ENCODE measurements around the genes PRIMA1 and DICER1.

DNA sequence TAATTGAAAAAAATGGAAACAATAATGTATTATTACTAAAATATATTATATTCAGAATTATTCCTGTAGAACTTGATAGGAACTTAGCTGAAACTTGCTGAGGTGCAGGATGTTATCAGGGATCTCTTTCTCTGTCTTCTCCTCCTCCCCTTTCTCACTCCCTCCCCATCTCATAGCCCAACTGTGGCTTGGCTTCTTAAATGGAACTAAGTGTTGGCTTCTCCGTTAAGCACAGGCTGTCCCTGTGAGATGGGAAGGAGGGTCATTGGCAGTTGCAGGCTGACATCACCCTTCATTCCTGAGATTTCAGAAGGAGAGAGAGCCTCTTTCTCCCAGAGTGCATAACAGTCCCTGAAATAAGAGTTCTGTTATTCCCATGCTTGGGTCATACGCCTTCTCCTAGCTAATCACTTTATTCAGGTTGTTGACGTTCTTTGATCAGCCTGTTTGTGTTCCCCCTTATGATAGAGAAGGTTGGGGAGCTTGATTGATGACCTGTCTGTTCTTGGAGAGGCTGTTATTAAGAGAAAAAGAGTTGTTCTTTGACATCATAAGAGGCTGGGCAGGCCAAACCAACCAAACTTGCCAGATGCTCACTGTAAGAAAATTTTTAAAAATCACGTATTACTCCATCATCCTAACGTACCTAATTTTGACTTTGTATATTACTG, 162.1 kb downstream of the UNC79 start:
- PRO-cap, 6 experiments: no peak in any of the 6 experiments
- RAMPAGE, long total RNA, 2 experiments: no peak in any of the 2 experiments
- RRBS: no CpG with 5 or more reads among the region's 5 CpGs

DNA sequence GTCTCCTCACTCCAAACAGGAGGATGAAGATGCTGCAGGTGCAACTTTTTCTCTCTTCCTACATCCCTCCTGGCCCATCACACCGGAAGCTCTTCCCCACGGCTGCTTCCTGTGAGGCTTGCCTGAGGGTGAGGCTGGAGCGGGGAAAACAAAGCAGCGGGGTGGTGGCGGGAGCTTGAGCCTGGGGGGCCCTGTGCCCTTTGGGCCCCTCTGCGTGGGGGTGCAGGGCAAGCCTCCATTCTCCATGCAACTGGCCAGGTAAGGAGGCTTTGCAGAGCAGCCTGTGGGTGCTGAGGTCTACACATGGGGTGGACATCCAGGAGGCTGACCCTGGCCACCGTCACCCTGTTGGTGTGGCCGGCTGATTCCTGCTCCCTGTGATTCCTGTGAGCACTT, 70.7 kb downstream of the PRIMA1 start:
- PRO-cap, 6 experiments: peak in 1 of 6 experiments; most common minus-strand start position 113 of the sequence (in 1)
- RAMPAGE, long total RNA, 2 experiments: no peak in any of the 2 experiments
- RRBS: 44% methylated on average over 1 of the region's 8 CpGs

- PRO-cap, 6 experiments: peak in 6 of 6 experiments; most common plus-strand start chr14:93788596 (in 6); most common minus-strand start chr14:93788481 (in 5)
- RAMPAGE, long total RNA, 2 experiments: no peak in any of the 2 experiments
- RRBS: 1% methylated on average over 52 of the region's 118 CpGs
Measured at GRCh38 chr14:93788286-93789529, at the start of gene PRIMA1. TSS of gene PRIMA1 (minus strand) at chr14:93788485.

DNA sequence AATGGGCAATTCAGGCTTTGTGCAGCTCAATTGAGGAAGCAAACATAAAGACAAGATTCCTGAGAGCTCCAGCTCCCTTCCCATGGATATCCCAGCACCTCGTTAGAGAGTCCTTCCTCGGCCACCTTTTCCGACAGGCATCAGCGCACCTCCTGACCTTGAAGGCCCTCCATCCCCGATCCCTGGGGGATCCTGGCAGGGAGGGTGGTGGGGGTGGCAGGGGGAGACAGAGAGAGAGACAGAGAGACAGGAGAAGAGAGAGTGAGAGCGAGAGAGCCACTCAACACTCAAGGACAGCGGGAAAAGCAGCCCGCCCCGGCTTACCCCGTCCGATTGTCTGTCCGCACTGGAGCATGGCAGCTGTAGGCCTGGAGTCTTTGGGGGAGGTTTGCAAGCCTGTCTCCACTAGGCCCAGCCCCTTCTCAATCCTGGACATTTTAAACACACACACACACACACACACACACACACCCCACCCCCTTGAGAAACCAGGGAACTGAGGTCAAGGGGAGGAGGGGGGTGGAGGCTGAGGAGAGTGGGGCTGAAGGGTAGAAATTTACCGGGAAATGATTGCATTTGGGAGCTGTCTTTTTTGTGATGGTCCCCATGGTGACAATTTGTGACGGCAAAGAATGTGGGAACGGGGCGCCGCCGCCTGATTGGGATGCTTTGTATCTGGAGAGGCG, 410 bp upstream of the FAM181A start:
- PRO-cap, 6 experiments: peak in 1 of 6 experiments; most common minus-strand start position 101 of the sequence (in 1)
- RAMPAGE, long total RNA, 2 experiments: no peak in any of the 2 experiments
- RRBS: 88% methylated on average over 1 of the region's 19 CpGs

GRCh38 chr14:93968956-93969489, 7.3 kb downstream of the ASB2 start:
- PRO-cap, 6 experiments: no peak in any of the 6 experiments
- RAMPAGE, long total RNA, 2 experiments: no peak in any of the 2 experiments
- RRBS: no CpG with 5 or more reads among the region's 10 CpGs

- PRO-cap, 6 experiments: no peak in any of the 6 experiments
- RAMPAGE, long total RNA, 2 experiments: no peak in any of the 2 experiments
- RRBS: no CpG with 5 or more reads among the region's 9 CpGs
Measured at GRCh38 chr14:94066084-94066860, 14.7 kb downstream of the DDX24 start.

DNA sequence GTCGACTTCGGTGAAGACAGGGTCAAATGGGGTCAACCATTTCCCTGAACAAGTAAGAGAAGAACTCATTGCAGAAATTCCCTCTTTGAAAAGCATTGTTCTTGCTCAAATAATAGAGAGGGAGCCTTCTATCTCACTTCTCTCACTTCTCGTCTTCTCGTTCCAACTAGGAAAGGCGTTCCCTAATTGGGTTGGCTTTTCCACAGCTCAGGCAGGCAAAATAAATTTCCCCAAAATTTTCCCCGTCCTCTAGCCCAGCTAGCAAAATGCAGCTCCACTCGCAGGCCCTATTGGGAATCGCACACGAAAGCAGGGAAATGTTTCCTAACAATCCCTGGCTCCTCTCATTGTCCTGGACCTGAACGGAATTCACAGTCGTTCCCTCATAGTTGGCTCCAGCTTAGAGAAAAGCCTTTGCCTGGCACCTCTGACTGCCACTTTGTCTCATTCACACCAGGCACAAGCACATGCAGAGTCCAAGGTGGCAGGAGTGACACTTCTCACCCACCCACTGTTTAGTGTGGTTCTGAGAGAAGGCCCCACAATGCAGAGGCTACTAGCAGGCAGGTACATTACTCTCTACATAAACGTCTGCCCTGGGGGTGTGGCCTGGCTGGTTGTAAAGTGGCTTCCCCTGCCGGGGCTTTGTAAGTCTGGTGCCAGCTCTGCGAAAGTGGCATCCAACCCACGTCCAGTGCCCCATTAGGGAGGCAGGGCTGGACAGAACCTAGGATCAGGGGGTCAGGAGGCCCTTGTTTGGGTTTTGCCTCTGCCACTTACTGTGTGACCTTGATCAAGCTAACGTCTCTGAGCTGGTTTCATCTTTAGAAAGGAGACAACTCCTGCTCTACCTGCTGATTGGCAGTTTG, 4.3 kb downstream of the SERPINA10 start:
- PRO-cap, 6 experiments: no peak in any of the 6 experiments
- RAMPAGE, long total RNA, 2 experiments: no peak in any of the 2 experiments
- RRBS: no CpG with 5 or more reads among the region's 16 CpGs

DNA sequence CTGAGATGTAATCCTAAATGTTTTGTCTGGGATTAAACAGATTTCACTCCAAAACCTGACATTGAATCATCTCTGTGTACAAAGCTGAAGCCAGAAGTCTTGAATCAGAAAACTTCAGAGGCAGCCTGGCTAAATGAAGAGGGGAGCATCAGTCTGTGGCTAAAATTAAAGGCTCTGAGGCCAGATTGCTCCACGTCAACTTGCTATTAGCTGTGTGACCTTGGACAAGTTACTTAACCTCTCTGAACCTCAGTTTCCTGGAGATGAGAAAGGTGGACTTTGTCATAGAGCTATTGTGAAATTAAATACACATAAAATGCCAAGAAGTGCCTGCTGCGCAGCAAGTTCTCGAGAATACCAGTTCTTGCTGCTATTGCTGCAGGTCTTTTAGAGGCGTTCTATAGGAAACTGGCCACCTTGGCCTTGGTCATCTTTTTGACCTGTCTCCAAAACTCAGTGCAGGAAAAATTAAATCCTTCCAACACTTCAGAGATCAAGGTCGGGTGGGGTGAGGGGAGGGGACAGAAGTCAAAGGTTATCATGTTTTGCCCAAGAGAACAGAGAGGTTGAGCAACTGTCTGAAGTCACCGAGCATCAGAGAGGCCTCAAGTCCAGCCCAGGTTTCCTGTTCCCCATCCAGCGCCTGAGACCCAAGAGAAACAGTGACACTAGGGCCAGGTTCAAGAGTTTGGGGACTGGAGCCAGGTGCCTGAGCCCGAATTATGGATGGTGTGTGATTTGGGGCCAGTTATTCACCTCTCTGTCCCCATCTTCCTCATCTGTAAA, 1.2 kb downstream of the SERPINA1 start:
- PRO-cap, 6 experiments: no peak in any of the 6 experiments
- RAMPAGE, long total RNA, 2 experiments: no peak in any of the 2 experiments
- RRBS: no CpG with 5 or more reads among the region's 8 CpGs

DNA sequence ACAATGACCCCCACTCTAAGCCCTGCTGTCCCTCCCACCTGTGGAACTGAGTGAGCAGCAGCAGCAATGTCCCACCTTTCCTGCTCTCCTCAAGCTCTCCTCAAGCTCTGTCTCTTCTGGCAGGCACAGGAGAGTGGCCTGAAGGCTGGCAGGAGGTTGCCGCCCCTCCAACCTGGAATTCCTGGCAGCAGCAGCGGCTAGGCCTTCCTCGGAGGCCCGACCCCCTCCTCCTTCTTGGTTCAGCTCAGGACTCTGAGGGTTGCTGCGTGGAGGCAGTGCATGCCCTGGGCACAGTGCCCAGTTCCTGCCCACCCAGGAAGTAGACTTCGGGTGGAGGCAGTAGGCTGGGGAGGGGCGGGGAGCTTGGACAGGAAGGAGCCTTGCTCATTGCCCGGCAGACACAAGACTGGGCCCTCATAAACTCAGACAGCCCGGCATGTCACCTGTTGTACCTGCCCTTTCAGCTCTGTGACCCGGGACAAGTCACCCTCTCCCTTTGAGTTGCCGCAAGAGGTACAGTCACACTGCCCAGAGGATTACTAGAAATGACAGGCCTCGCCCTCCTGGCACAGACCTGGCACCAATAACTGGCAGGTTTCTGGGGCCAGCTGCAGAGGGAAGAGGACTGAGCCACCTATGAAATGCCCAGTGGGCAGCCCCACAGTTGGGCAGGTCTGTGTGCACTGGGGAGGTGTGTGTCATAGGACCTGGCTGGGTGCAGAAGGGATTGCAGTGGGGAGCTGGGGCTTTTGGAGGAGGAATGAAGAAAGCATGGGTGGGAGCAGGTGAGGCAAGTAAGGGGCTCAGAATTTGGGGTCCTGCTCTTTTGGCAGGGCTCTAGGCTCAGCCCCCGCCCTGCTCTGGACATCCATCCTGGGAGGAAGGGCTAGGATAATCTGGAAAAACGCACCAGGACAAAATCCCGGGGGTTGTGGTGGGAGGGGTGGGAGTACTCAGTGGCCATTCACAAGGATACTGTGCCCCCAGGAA, 2.3 kb upstream of the SERPINA1 start:
- PRO-cap, 6 experiments: peak in 1 of 6 experiments; most common plus-strand start position 417 of the sequence (in 1); most common minus-strand start position 254 of the sequence (in 1)
- RAMPAGE, long total RNA, 2 experiments: start-site peak on the minus strand in 1 of 2 experiments, centred at position 273 of the sequence, 56 reads per replicate
- RRBS: 45% methylated on average over 2 of the region's 15 CpGs

GRCh38 chr14:94542281-94542866, 18.9 kb upstream of the SERPINA4 start:
- PRO-cap, 6 experiments: no peak in any of the 6 experiments
- RAMPAGE, long total RNA, 2 experiments: no peak in any of the 2 experiments
- RRBS: 53% methylated on average over 2 of the region's 12 CpGs

DNA sequence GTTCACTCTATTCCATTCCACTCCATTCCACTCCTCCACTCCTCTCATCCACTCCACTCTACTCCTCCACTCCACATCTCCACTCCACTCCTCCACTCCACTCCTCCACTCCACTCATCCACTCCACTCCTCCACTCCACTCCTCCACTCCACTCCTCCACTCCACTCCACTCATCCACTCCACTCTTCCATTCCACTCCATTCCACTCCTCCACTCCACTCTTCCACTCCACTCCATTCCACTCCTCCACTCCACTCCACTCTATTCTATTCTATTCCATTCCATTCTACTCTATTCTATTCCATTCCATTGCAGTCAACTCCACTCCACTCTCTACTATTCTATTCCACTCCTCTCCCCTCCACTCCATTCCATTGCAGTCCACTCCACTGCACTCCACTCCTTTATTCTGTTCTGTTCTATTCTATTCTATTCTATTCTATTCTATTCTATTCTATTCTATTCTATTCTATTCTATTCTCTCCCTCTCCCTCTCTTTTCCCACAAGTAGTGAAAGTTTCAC, 10.0 kb downstream of the SERPINA5 start:
- PRO-cap, 6 experiments: no peak in any of the 6 experiments
- RAMPAGE, long total RNA, 2 experiments: no peak in any of the 2 experiments

DNA sequence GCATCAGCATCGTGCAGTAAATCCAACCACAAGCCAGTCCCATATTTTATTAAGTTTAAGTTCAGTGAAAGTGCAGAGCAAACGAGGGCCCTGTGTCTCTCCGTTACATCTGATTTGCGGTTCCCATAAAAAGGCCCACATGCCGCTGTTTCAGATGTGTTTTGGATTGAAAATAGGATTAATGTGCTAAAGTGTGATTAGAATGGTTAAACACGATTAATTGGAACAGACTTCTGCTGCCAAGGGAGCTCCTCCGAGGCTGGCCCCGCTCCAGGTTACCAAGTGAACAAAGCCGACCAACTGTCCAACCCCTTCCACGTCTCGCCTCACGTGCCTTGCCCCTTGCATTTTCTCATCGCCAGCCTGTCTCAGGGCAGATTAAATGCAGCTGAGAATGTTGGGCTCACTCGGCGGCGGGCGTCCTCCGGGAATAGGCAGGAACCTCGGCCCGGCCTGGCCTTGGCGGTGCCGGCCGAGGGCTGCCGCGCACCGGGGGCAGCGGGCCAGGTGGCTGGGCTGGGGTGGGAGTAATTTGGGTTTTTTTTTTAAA, 166.6 kb upstream of the GSC start:
- PRO-cap, 6 experiments: peak in 6 of 6 experiments; most common plus-strand start position 406 of the sequence (in 4); most common minus-strand start position 354 of the sequence (in 1)
- RAMPAGE, long total RNA, 2 experiments: no peak in any of the 2 experiments
- RRBS: no CpG with 5 or more reads among the region's 27 CpGs

DNA sequence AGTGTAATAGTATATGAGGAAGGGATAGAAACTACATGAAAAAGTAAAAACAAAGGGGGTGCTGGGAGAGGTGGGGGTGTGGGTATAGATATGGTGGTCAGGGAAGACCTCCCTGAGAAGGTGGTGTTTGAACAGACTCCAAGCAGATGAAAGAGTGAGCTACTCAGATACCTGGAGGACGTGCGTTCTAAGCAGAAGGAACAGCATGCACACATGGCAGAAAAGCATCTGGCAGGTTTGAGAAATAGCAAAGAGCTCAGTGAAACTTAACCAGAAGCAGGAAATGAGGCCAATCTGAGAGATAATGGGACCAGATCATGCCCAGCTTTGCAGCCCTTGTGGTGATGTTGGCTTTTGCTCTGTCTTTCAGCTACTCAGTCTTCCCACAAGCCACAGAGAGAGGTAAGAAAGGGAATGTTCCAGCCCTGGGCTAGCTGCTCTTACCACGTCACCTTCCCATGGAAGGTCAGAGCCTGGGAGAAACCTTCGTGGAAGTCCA, 176.3 kb upstream of the GSC start:
- PRO-cap, 6 experiments: no peak in any of the 6 experiments
- RAMPAGE, long total RNA, 2 experiments: no peak in any of the 2 experiments
- RRBS: no CpG with 5 or more reads among the region's 4 CpGs

DNA sequence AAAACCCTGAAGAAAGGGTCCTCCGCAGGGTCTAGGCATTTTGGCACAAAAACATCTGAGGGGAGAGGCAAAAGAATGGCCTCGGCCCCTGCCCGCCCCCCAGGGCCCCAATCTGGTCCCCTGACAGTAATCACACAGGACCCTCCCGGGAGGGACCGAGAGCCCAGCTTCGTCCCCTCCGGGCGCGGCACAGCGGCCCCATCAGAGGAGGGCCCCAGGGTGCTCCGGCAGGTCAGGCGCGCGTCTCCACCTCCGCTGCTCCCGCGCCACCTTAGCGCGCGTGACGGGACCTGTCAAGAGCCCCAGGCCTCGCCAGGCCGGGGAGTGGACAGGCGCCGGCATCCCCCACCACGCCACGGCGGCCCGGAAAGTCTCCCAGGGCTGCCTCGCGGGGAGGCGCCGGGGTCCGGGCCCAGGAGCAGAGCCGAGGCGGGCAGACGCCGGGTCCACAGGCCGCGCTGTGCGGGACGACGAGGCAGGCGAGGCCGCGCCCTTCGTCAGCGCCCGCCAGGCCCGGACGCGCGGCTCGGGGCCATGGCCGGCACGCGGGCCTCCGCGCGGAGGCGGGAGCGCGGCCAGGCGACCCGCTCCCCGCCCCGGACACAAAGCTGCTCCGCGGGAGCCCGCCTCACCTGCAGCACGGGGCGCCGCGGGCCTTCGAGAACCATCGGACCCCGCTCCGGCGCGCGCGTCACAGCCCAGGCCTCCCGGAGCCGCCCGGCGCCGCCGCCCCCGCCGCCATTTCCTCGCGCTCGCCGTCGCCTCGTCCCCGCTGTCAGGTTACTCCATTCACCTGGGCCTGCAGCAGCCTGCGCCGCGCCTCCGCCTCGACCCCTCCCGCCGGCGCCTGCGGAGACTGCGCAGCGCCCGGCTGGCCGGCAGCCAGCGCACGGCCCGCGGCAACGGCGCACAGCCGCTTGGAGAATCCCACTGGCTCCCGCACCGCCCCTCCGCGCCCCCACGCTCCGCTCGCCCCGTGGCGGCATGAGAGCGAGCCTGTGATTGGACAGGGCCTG, at the start of gene DICER1:
Gene DICER1 (minus strand): TSS at position 932 of the 1,016 bp plus-strand sequence.
- PRO-cap, 6 experiments: peak in 6 of 6 experiments; most common plus-strand start position 299 of the sequence (in 6); most common minus-strand start position 849 of the sequence (in 5)
- RAMPAGE, long total RNA, 2 experiments: no peak in any of the 2 experiments
- RRBS: 1% methylated on average over 51 of the region's 127 CpGs

DNA sequence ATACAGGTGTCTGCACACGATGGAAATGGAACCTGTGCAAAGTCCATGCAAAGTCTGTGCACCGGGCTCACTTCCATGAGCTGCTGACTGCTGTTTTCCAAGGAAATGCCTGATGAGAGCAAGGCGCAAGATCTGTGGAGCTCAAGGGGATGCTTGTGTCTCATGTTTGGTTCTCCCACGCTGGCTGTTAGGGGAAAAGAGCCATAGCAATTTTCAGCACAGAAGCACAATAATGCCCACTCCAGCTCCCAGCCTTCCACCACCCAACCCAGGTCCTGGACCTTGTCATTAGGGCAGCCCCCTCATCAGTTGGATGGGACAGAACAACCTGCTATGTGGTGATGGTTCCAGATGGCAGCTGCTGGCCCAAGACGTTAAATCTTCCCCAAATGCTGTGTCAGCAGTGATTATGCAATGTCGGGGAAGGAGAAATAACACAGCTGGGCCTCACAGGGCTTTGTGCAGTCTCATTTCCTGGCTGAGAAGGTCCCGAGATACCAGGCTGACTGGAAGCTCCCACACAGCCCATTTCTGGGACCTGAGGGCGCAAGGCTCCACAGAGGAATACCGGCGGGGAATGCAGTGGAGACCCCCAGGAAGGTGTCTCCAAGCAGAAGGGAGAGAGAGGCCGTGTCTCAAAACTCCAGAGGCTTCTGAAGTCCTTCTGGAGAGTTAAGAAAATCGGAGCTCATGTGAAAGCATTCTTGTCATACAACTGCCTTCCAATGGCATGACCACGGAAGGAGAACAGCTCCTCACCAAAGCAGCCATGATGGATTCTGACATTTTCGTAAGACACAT, 28.0 kb upstream of the DICER1 start:
- PRO-cap, 6 experiments: peak in 5 of 6 experiments; most common plus-strand start position 529 of the sequence (in 3); most common minus-strand start position 373 of the sequence (in 1)
- RAMPAGE, long total RNA, 2 experiments: no peak in any of the 2 experiments
- RRBS: no CpG with 5 or more reads among the region's 14 CpGs

- PRO-cap, 6 experiments: peak in 2 of 6 experiments; most common minus-strand start chr14:95313935 (in 2)
- RAMPAGE, long total RNA, 2 experiments: no peak in any of the 2 experiments
- RRBS: no CpG with 5 or more reads among the region's 10 CpGs
Measured at GRCh38 chr14:95313473-95314238, 6.1 kb downstream of the CLMN start.

GRCh38 chr14:95479954-95480755, 36.3 kb downstream of the SYNE3 start:
- PRO-cap, 6 experiments: no peak in any of the 6 experiments
- RAMPAGE, long total RNA, 2 experiments: no peak in any of the 2 experiments
- RRBS: no CpG with 5 or more reads among the region's 10 CpGs

GRCh38 chr14:95488811-95489729, 27.4 kb downstream of the SYNE3 start:
- PRO-cap, 6 experiments: no peak in any of the 6 experiments
- RAMPAGE, long total RNA, 2 experiments: no peak in any of the 2 experiments
- RRBS: no CpG with 5 or more reads among the region's 6 CpGs

- PRO-cap, 6 experiments: no peak in any of the 6 experiments
- RAMPAGE, long total RNA, 2 experiments: no peak in any of the 2 experiments
- RRBS: no CpG with 5 or more reads among the region's 5 CpGs
Measured at GRCh38 chr14:95497549-95497748, 19.0 kb downstream of the SYNE3 start.

GRCh38 chr14:95547437-95548313, 12.8 kb downstream of the GLRX5 start:
- PRO-cap, 6 experiments: no peak in any of the 6 experiments
- RAMPAGE, long total RNA, 2 experiments: no peak in any of the 2 experiments
- RRBS: no CpG with 5 or more reads among the region's 17 CpGs

Data from heart left ventricle (tissue), 7 donors.